Colon Carcinoma Metastatic in the Brain (tissue), 2 donors: ENCODE measurements around the gene COMTD1.

DNA sequence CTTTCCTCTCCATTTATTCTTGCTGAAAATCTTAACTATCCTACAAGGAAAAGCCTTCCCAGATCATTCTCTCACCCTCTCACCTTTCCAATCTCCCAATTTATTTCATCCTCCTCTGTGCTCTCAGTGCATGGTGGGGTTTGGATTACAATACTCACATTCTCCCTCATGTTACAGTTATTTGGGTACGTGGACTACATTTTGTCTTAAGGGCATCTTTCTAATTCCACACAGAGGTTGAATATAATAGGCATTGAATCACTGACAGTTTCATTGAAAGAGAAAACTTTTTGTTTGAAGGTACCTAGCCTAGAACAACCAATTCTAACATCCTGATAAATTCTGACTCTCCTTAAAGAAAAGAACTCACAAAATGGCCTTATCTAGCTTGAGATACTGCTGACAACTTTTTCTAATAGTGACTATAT, 4.9 kb downstream of the USP54 start:
- PRO-cap, 2 experiments = no peak in any of the 2 experiments

- PRO-cap, 2 experiments = no peak in any of the 2 experiments
These were observed 4.0 kb upstream of the SYNPO2L start for GRCh38 chr10:73659745-73660257.

DNA sequence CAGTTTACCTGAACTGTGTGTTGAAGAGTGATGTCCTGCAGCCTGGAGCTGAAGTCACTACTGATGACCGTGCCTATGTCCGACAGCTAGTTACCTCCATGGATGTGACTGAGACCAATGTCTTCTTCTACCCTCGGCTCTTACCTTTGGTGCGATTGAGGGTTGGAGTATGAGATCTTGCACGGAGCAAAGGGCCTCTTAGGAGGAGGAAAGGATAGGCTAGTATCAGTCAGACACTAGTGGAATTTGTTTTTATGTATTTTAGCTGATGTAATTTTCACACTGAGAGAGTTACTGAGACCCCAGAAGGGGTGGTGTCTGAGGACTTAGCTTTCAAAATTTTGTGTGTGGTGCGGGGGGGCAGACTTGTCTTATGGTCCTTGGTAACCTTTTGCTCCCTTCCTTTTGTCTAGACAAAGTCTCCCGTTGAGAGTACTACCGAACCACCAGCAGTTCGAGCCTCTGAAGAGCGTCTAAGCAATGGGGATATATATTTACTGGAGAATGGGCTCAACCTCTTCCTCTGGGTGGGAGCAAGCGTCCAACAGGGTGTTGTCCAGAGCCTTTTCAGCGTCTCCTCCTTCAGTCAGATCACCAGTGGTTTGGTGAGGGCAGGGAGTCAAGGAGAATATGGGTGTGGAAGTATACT, 2.1 kb upstream of the FUT11 start:
- PRO-cap, 2 experiments = no peak in any of the 2 experiments

GRCh38 chr10:73771666-73772013, 436 bp upstream of the FUT11 start:
- PRO-cap, 2 experiments = no peak in any of the 2 experiments

GRCh38 chr10:73791899-73793111, 6.9 kb downstream of the ZSWIM8 start:
- PRO-cap, 2 experiments = no peak in any of the 2 experiments

GRCh38 chr10:73802851-73803970, 8.2 kb downstream of the NDST2 start:
- PRO-cap, 2 experiments = no peak in any of the 2 experiments

GRCh38 chr10:73867294-73867886, 7.0 kb downstream of the CAMK2G start:
- PRO-cap, 2 experiments = no peak in any of the 2 experiments

GRCh38 chr10:73887123-73887681, 12.8 kb upstream of the CAMK2G start:
- PRO-cap, 2 experiments = peak in 1 of 2 experiments; most common plus-strand start chr10:73887501 (in 1); most common minus-strand start chr10:73887346 (in 1)

- PRO-cap, 2 experiments = no peak in any of the 2 experiments
These were observed 4.2 kb upstream of the PLAU start for GRCh38 chr10:73906512-73907421.

DNA sequence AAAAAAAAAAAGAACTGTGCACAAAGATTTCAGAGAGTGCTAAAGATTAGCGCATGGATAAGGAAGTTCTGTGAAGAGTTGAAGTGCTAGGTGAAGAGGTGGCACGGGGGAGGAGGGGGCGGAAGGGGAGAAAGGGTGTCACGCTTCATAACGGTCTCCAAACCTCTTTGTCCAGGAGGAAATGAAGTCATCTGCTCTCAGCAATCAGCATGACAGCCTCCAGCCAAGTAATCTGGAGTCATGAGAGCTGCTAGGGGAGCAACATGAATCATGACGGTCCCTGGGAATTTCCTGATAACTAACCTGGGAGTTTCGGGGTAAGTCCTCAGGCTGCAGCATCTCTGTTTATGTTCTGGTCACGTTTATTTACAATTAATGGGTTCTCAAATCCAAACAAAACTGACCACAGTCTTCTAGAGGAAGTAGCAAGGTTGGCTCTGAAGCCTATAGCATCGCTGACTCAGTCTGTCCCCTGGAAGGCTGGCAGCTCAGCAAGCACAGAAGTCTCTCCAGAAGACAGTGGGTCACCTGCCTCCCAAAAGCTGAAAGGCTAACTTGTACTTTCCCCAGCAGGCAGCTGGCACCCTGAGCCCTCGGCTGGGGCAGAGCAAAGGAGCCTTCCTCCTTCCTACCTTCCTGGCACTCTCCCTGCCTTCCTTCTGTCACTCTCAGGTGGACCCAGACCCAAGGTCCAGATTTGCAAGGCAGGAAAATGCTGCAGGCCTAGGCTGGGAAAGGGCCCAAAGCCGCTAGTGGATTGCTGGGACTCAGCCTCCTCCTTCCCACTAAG, 1.8 kb upstream of the PLAU start:
- PRO-cap, 2 experiments = peak in 2 of 2 experiments; most common plus-strand start position 230 of the sequence (in 1); most common minus-strand start position 661 of the sequence (in 1)

DNA sequence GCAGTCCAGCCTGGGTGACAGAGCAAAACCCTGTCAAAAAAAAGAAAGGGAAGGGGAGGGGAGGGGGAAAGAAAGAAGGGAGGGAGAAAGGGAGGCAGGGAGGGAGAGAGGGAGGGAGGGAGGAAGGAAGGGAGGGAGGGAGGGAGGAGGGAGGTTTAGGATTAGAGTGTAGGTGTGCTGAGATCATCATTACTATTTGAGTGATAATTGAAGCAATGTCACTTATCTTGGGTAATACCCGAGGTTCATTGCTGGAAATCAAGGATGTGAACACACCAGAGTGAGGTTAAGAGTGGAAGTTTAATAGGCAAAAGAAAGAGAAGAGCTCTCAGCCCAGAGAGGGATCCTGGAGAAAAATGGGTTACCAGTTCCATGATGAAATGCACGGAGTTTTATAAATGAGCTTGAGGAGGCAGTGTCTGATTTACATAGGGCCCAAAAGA, 27.7 kb downstream of the VCL start:
- PRO-cap, 2 experiments = no peak in any of the 2 experiments

GRCh38 chr10:74047789-74048195, 49.9 kb downstream of the VCL start:
- PRO-cap, 2 experiments = no peak in any of the 2 experiments

- PRO-cap, 2 experiments = no peak in any of the 2 experiments
These were observed 324.2 kb downstream of the ADK start for GRCh38 chr10:74475192-74475722.

DNA sequence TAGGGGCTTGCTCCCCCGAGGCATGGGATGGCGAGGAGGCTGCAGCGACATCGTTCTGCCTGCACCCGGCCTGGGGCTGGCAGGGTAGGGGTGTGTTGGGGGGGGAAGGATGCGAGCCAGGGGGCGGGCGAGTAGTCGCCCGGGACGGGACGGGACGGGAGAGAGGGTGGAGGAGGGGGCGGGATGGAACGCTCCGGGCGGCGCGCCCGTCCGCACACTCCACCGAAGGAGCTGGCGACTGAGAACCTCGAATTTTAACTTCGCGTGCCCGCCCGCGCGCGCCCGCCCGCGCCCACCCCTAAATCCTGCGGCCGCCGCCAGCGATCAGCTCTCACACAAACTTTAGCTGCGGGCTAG, 650 bp upstream of the KAT6B start:
- PRO-cap, 2 experiments = peak in 2 of 2 experiments; most common plus-strand start position 160 of the sequence (in 2); most common minus-strand start position 337 of the sequence (in 2)

DNA sequence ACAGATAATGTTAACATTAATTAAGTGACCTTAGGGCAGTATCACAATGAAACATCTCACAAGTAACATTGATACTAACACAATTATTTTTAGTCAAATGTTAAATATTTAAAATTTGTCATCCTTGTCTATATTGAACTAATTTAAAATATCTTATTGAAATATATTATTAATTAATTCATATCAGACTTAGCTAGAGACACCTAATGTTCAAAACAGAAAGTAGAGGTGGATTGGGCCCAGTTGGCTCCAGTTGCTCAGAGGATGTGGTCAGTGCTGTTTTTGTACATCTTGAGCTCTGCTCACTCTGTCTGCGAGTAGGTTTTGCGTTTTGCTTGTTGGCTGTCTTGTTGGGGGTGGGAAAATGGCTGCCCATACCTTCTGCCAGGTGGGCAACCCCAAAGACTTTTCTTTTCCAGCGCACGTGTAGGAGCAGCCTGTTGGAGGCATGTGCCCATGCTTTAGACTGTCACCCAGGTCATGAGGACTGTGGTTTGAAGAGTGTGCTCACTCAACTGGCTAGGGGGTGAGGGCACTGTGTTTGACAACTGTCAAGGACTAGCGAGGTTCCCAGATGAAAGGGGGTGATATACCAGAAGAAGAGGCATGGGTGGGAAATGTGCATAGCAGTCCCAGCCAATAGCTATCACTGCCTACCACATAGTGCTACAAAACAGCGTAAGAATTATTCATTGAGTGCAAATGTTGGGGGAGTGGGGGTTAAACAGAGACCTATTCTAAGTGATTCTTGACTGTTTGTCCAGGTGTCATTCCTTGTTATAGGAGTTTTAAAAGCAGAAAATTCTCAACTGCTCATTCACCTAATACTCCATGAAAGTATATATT, 73.9 kb downstream of the KAT6B start:
- PRO-cap, 2 experiments = no peak in any of the 2 experiments

GRCh38 chr10:75112381-75112724, 897 bp downstream of the SAMD8 start:
- PRO-cap, 2 experiments = peak in 1 of 2 experiments; most common minus-strand start chr10:75112471 (in 1)

GRCh38 chr10:75234492-75235174, 1.1 kb downstream of the COMTD1 start:
- PRO-cap, 2 experiments = peak in 2 of 2 experiments; most common plus-strand start chr10:75234675 (in 2)

GRCh38 chr10:75235175-75236322, at the start of gene COMTD1:
COMTD1 (minus strand) TSS chr10:75235957.
- PRO-cap, 2 experiments = peak in 2 of 2 experiments; most common minus-strand start chr10:75235957 (in 2)

- PRO-cap, 2 experiments = no peak in any of the 2 experiments
These were observed 60.4 kb upstream of the COMTD1 start for GRCh38 chr10:75295880-75296917.

DNA sequence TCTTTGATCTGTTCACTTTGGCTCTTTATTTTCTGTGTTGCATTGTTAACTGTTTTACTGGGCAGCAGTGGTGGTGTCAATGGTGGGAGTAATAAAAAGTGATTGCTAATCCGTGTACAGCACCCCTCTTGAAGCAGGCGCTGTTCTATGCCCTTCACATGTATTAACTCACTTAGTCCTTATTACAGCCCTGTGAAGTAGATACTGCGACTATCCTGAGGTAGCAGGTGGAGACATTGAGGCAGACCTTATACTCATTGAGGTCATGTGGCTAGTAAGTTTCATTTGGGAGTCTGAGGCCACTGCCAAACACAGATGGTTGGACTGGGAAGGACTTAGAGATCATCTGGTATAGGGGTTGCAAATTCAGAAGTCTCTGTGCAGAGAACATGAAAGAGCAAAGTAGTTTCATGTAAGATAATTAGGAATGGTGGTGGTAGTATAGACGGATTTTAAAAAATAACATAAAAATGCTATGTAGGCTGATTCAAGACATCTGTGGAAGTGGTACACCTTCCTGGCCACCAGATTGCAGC, 90.6 kb downstream of the LRMDA start:
- PRO-cap, 2 experiments = no peak in any of the 2 experiments